Astrocyte (in vitro differentiated cells and primary cell): ENCODE data around the gene ZBED4.

DNA sequence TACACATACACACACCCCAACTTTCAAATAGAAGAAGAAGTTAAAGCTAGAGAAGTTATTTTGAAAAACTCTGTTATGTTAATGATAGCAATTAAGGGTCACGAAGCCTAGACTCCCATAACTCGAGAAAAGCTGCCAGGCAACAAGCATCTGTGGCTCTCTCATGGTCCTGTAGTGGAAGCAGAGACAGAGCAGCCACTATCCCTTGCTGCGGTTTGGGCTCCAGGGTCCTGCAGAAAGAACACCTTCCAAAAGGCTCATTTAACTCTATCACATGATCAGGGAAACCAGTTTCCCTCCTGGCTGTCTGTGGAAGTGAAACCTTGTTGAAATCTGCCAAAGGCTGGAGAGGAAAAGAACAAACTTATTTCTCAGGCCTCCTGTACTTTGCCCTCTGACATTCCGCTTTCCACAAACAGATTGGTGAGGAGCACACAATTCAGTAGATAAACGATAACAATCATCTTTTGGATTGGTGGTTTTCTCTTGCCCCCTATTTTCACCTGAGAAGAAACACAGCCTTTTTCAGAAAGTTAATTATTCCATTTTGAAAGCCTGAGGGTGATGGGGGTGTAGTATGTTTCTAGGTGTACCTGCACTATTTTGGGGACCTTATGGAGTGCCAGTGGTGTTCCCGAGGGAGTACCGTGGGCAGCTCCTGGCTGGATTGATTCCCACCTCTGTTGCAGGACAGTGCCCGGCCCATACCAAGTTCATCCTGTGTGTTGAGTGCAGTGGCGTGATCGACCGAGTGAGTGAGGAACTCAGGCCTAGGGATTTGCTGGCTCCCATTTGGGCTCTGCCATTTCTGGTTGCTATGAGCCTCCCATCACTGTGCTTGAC lies 101.9 kb downstream of the TBC1D22A start:
- PRO-cap: no peak
- RRBS, 2 experiments: no CpG with 5 or more reads among the region's 11 CpGs

DNA sequence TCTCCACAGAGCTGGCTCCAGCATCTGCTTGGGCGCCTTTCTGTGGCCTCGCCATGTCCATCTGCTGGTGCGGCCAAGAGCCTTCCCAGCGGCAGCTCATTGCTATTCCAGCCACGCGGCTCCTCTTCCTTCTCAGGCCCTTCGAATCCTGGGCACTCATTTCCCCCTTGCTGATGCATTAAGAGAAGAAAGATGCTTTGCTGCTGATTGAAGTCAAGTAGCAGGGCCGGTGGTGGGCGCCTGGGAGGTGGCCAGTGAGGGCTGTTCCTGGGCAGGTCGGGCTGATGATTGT lies 292.0 kb downstream of the TBC1D22A start:
- PRO-cap: no peak
- RRBS, 2 experiments: no CpG with 5 or more reads among the region's 10 CpGs

- PRO-cap: no peak
- RRBS, 2 experiments: no CpG with 5 or more reads among the region's 9 CpGs
Observed at GRCh38 chr22:47088467-47088942, 326.1 kb downstream of the TBC1D22A start.

DNA sequence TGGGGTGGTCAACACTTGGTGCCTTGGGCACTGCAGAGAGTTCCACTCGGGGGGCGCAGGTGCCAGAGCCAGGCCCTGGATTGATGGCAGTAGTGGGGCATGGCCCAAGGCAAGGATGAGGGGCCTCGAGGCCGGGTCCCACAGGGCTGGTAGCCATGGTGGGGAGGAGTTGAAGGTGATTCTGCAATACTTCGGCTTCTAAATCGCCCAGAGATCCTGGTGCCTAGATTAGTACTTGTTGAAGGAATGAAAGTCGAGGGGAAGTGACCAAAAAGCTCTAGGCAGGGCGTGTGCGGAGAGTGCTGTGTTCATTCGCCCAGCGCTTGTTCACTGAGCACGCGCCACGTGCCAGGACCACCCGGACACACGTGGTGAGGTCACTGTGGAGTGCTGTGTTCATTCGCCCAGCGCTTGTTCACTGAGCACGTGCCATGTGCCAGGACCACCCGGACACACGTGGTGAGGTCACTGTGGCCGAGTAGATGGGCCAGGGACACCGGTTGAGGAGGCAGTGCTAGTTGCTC lies 373.1 kb downstream of the TBC1D22A start:
- PRO-cap: no peak
- RRBS, 2 experiments: 81 to 90% methylated on average over 6 of the region's 23 CpGs

GRCh38 chr22:47293140-47293569 lies 530.7 kb downstream of the TBC1D22A start:
- PRO-cap: no peak
- RRBS, 2 experiments: no CpG with 5 or more reads among the region's 8 CpGs

- PRO-cap: no peak
- RRBS, 2 experiments: no CpG with 5 or more reads among the region's 11 CpGs
Observed at GRCh38 chr22:47719244-47719620, 770.1 kb upstream of the TAFA5 start.

DNA sequence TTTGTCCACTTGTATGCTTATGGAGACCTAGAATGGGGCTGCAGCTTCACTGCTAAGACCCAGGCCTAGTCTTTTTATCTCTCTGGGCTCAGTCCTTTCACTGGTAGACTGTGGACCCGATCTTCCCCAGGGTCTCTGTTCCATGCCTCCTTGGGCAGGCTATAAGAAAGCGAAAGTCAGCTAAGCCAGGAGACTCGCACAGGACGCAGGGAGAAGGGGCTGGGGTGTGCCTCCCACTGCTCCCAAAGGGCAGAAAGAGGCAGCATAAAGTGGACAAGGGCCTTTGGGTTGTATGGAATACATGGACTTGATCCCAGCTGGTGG lies 398.9 kb upstream of the TAFA5 start:
- PRO-cap: no peak
- RRBS, 2 experiments: no CpG with 5 or more reads among the region's 4 CpGs

- PRO-cap: no peak
- RRBS, 2 experiments: no CpG with 5 or more reads among the region's 4 CpGs
Observed at GRCh38 chr22:48225553-48225916, 263.8 kb upstream of the TAFA5 start.

- PRO-cap: no peak
- RRBS, 2 experiments: no CpG with 5 or more reads among the region's 21 CpGs
Observed at GRCh38 chr22:48497133-48497527, 7.8 kb downstream of the TAFA5 start.

- PRO-cap: unidirectional peak, plus-strand start at chr22:48575359
- RRBS, 2 experiments: 2 to 3% methylated on average over 73 of the region's 109 CpGs
Observed at GRCh38 chr22:48574831-48575753, 85.7 kb downstream of the TAFA5 start.

DNA sequence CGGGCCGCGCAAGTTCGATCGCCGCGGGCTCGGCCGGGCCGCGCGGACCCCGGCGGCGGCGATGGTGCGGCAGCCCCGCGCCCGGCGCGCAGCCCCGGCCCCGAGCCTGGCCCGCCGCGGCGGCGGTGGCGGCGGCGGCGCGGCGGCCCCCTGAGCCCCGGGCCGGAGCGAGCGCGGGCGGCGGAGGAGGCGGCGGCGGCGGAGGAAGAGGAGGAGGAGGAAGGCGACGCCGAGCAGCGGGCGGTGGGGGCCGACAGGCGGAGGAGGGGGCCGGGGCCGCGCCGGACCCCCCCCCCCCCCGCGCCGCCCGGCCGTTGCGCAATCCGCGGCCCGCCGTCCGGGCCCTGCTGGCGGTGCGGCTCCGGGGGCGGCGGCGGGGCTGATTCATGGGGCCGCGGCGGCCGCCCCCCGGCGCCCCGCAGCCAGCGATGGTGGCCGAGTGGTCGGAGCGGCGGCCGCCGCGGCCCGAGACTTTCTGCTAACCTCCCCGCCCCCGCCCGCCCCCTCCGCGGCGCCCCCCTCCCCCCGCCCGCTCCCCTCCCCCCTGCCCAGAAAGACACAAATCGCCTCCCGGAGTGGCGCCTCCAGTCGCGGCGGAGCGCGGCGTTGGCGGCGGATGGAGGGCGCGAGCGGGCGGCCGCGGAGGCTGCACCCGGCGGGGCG lies 86.5 kb downstream of the TAFA5 start:
- PRO-cap: unidirectional peak, plus-strand start at position 587 of the sequence
- RRBS, 2 experiments: 1 to 3% methylated on average over 38 to 47 of the region's 118 CpGs

GRCh38 chr22:48635495-48636488 lies 146.4 kb downstream of the TAFA5 start:
- PRO-cap: no peak
- RRBS, 2 experiments: no CpG with 5 or more reads among the region's 22 CpGs

- PRO-cap: no peak
- RRBS, 2 experiments: no CpG with 5 or more reads among the region's 10 CpGs
Observed at GRCh38 chr22:48721229-48721541, 231.8 kb downstream of the TAFA5 start.

DNA sequence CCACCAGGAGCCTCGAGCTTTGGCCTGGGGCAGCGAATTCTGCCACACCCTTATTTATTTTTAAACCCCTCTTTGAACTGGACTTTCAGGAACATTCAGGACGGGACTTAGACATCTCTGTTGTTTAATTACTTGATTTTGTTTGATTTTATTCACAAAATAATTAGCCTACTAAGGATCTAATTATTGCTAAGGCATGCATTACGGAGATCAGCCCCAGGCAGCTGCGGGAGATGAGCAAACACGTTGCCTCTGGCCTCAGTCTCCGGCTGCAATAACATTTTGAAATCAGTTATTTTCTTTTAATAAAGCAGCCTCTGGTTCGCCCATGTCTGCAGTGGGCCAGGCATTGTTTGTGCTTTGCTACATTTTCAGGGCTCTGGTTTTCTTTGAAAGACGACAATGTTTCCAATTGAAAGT lies 526.5 kb downstream of the TAFA5 start:
- PRO-cap: no peak
- RRBS, 2 experiments: no CpG with 5 or more reads among the region's 9 CpGs

- PRO-cap: no peak
- RRBS, 2 experiments: no CpG with 5 or more reads among the region's 36 CpGs
Observed at GRCh38 chr22:49369046-49369665, 458.5 kb downstream of the BRD1 start.

DNA sequence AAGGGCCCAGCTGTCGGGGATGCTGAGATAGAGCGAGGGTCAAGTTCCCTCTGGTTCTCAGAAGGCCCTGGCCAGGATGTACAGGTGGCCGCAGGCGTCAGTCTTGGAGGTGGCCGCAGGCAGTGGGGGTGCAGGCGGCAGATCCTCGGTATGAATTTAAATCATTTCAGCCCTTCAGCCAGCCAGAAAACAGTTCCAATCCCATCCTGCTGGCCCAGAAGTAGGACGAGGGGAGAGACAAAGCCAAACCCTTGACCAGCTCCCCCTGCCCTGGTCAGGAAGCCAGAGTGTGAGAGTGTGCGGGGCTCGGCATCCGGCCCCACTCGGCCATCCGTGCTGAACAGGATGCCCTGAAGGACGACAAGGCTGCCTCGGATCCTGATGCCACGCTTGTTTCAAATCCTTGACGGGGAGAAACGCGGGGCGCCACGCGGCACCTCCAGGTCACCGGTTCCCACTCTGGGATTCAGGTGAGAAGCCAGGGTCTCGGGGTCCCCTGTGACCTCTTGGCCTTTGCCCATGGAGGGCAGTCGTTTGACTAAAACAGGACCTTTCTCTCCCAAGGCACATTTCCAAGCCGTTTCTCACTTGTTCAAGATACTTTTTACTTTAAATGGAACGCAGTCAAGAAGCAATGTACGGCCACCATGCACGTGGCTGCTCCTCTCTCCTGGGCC lies 167.8 kb downstream of the BRD1 start:
- PRO-cap: no peak
- RRBS, 2 experiments: no CpG with 5 or more reads among the region's 29 CpGs

DNA sequence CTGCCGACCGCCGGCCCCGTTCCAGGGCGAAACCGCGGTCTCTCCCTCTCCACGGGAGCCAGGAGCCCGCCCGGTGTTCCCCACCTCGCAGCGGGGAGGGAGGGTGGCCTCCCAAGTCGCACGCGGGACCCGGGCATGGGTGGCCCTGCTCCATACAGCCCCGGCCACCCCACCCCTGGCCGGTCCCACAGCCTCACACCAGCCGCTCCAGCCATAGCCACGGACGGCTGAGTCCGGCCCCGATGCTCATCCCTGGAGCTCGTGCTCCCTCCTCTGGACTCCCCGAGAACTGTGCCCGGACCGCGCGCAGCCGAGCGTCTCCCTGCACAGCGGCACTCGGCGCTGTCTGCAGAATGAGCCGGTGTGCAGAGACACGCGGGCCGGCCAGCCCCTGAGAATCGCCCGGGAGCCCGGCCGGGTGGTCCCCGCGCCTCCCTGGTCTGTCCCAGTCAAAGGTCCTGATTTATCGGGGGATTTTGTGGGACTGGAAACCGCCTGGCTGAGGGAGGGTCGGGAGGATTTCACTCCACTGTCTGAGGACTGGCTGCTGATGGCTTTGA lies 102.8 kb downstream of the BRD1 start:
- PRO-cap: no peak
- RRBS, 2 experiments: 3 to 6% methylated on average over 32 of the region's 47 CpGs

DNA sequence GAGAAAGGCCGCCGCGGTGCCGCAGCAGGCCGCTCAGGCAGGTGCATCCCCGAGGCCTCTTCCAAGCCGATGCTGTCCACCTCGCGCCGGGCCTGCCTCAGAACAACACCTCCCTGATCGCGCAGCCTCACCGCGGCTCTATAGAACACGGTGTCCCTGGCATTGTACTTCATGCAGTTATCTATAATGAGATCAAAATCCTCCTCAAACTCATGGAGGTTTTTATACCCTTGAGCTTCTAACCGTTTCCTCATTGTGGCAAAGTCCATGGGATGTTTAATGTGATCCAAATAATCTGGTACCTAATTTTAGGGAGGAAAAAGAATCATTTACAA lies 29.9 kb downstream of the BRD1 start:
- PRO-cap: no peak
- RRBS, 2 experiments: 96% methylated on average over 4 of the region's 16 CpGs; no CpG with 5 or more reads in 1 of the 2 experiments

DNA sequence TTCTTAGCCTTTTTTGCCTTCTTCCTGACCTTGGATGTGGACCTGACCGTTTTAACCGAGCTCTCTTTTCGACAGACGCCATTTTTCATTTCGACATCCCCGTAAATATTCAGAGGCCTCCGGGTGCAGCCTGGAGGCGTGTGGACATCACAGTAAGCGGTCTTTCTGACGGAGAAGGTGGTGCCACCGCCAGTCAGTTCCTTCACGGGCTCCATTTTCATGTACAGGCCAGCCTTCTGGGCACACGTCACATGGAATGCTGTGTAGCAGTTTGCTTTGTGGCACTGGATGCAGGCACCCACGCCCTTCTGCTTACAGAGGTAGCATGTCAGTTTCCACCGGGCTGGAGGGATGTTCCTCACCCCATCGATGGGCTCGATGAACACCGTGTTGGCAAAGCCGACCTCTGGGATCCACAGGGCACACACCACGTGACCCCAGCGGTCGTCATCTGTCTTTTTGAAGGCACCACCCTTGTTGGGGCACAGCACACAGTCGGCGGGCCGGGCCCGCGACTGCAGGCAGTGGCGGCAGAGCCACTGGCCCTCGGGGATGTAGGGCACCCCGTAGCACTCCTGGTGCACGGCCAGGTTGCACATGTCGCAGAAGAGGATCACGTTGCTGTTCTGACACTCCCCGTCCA lies 4.5 kb downstream of the BRD1 start:
- PRO-cap: no peak
- RRBS, 2 experiments: no CpG with 5 or more reads among the region's 34 CpGs

DNA sequence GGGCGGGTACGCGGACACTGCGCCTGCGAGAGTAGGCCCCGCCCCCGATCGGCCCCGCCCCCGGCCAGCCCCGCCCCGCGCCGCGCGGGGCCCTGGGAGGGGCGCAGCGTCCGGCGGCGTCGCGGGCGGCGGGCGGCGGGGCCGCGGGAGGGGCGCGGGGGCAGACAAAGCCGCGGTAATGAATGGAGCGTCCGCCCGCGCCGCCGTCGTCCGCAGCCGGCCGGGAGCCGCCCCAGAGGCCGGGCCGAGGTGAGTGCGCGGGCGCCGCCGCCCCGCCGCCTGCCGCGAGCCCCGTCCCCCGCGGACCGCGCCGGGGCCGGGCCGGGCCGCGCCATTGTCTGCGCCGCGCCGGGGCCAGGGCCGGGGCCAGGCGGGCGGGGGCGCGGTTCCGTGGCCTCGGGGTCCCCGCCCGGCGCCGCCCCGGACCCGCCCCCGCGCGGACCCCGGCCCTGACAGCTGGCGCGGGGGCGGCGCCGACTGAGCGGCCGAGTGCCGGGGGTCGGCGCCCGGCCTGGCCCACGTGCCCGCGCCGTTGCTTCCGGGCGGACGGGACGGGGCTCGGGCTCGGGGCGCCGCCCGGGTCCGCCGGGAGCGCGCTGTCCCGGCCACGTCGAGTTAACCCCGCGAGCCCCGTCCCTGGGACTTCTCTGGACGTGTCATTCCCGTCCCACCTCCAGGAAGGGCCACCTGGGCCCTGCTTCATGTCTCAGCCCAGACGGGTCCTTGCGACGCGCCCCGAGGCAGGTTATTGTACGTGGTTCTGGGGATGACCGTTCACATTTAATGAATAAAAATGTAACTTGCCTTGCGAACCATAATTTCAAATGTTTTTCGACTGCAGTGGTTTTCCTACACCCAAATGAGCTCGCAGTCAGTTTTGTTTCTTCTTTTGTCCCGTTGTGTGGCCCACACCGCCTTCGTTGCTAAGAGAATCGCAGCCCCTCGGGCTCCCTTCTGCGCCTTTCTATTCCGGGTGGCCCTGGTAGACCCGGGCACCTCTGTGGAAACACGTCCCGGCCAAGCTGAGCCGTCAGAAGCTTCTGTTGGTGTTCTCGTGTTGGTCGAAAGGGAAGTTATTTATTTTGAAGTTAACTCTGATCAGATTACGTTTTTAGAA lies at the start of gene ZBED4:
Gene ZBED4 (plus strand): TSS at position 104 of the 1,117 bp plus-strand sequence.
- PRO-cap: bidirectional peak, plus-strand start at position 167 of the sequence, minus-strand start outside the sequence
- RRBS, 2 experiments: 2 to 3% methylated on average over 60 of the region's 146 CpGs